ENCODE data around the gene TMEM18.

GRCh38 chr2:45157-46164 lies 844 bp downstream of the FAM110C start:
- PRO-cap: no peak

GRCh38 chr2:249474-250008 lies 14.3 kb downstream of the SH3YL1 start:
- PRO-cap: no peak

GRCh38 chr2:258630-259403 lies 5.0 kb downstream of the SH3YL1 start:
- PRO-cap: bidirectional peak, plus-strand start at chr2:258997, minus-strand start at chr2:259003

- PRO-cap: bidirectional peak, plus-strand start at chr2:676889, minus-strand start at chr2:676774; bidirectional peak, plus-strand start at chr2:677214, minus-strand start at chr2:677389
Observed at GRCh38 chr2:676600-677627, at the start of gene TMEM18. Gene TMEM18 (minus strand): TSS chr2:677406.

- PRO-cap: no peak
Observed at GRCh38 chr2:1140230-1140733, 189.6 kb downstream of the SNTG2 start.

DNA sequence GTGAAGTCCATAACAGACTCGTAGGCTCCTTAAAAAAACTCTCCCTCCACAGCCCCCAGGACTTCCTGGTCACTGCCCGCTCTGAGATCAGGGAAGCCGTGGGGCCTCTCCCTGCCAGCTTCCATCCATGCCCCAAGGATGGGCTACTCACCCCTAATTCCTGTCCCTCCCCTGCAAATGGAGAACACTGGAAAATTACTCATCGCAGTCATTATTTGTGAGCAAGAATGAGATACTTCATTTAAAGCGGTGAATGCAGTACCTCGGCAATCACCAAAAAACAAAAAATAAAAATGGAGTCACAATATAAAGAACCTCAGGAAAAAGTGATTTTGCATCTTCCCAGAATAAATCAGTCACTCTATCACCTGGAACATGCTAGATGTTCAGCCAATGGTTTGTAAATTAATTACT lies 2.6 kb downstream of the TPO start:
- PRO-cap: no peak

DNA sequence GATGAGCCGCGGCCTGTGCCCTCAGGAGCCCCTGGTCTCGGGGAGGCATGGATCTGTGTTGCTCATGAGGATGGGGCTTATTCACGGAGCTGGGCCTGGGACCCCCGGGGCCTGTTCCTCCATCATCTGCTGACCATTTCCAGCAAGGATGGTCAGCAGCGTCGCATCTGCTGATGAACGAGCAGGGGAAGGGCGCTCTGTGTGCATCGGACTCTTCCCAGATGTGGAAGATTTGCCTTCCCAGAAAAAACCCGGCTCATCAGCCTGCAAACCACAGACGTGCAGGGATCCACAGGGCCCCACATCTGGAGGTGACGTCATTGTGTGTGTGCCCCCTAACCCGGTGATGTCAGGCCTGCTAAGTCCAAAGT lies 144.0 kb downstream of the PXDN start:
- PRO-cap: no peak

- PRO-cap: no peak
Observed at GRCh38 chr2:1632216-1633028, 111.9 kb downstream of the PXDN start.

DNA sequence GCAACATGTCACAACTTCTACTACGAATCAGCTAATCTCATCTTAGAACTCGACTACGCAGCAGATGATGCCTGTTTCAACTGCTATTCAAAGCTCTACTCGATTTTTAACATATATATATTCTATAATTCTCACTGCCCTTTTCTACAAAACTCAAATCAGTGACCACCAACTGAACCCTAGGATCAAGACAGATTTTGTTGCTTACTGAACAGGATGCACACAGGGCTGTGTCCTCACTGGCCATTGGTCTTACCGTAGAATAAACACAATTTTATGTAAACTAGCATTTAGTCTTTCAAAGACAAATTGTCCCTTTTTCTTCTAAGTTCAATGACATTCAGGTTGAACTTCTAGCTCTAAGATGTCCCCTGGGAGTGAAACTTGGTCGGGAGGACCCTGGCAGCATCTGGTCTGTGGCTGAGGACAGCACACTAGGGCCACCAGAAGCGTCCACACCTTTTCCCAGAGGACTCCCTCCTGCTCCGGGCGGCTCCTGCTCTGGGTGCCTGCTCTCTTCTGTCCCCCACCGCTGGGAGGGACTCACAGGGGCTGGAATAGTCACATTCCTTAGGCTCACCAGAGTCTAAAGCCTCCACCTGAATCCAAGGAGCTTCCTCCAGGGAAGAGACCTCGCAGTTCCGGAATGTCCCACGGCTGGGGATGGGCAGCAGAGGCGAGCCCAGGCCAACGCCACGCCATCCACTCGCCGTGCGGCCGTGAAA lies 98.8 kb downstream of the PXDN start:
- PRO-cap: no peak

GRCh38 chr2:1742247-1742567 lies 2.1 kb downstream of the PXDN start:
- PRO-cap: unidirectional peak, plus-strand start at chr2:1742472

DNA sequence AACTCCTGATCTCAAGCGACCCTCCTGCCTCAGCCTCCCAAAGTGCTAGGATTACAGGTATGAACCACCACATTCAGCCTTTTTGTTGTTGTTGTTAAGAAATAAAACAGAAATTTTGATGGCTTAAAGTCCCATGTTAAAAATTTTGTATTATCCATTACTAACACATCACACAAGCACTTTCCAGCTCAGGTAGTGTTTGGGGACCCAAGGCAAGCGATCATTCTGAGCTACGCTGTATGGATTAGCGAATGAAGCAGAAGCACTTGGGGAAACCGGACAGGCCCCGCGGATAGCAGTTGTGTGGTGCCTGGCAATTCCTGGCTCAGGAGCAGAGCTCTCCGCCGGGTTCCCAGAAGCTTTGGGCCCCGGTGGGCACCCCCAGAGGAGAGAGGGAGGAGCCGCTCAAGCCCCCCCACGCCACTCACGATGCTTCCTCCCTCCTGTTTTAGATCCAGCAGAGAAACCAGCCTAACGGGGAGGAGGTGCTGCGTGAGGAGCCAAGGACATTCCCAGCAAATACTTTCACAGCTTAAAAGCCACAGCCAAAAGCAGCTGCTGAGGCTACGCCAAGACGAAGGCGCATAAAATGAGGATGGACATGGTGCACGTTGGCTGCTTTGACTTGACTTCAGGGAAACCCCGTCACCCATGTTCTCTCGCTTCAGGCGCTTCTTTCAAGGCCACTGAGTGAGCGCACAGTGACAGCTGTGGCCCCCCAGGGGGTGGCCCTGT lies 71.9 kb upstream of the PXDN start:
- PRO-cap: no peak

GRCh38 chr2:1911380-1911747 lies 167.0 kb upstream of the PXDN start:
- PRO-cap: no peak

DNA sequence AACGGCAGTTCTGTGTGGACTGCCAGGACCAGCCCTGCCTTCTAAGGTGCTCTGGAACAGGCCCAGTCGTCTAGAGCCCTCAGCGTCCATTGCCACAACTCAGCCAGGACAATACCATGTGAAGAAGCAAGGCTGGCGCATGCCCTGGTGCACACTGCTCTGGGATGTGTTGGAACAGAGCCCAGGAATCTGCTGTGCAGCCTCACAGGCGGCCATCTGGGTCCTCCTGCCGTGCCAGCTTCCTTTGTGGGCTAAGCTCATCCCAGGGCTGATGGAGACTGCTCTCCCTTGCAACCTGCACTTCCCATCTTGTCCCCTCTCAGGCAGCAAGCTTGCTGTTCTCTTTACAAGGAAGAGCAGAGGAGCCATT lies 246.4 kb upstream of the PXDN start:
- PRO-cap: no peak

- PRO-cap: no peak
Observed at GRCh38 chr2:2185412-2186573, 145.3 kb downstream of the MYT1L start.

DNA sequence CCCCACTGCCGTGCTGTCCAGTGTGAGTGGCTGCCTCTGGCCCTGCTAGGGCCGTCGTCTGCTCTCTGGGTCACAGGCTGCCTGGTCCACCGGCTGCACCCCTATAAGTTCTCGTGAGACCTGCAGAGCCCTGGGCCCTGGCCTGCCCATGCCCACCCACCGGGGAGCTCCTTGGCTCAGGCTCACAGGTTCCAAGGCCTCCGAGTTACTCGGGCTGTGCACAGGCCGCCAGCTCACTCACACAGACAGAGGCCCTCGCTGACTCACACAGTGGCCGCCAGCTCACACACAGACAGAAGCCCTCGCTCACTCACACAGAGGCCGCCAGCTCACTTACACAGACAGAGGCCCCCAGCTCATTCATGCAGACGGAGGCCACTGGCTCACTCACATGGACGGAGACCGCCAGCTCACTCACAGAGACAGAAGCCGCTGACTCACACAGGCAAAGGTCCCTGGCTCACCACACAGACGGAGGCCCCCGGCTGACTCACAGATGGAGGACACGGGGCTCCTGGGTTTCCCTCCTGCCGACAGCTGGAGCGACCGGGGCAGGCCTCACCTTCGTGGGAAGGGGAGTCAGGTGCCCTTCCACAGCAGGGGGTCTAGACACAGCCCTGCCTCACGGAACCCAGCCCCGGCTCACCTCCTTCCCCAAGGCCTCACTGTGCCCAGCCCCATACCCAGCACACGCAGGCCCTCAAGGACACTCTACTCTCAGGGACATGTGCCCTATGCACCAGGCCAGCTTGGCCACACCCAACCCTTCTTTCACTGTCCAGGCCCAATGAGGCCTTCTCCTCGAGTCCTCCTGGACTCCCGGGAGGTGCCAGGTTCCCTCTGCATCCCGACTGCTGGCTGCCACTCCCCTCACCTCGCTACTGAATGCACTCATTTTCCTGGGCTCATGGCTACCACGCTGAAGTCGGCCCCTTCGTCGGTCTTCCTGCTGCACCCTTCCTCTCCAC lies 334.3 kb upstream of the MYT1L start:
- PRO-cap: no peak

GRCh38 chr2:3044359-3044897 lies 333.2 kb downstream of the EIPR1 start:
- PRO-cap: no peak

- PRO-cap: unidirectional peak, plus-strand start at chr2:3302565; bidirectional peak, plus-strand start at chr2:3302772, minus-strand start at chr2:3302844; unidirectional peak, minus-strand start at chr2:3302871; bidirectional peak, plus-strand start at chr2:3303268, minus-strand start at chr2:3303108
Observed at GRCh38 chr2:3302463-3303373, 74.9 kb downstream of the EIPR1 start.

- PRO-cap: no peak
Observed at GRCh38 chr2:3324862-3325224, 52.8 kb downstream of the EIPR1 start.

- PRO-cap: no peak
Observed at GRCh38 chr2:3557282-3557481, 951 bp downstream of the RNASEH1 start.

DNA sequence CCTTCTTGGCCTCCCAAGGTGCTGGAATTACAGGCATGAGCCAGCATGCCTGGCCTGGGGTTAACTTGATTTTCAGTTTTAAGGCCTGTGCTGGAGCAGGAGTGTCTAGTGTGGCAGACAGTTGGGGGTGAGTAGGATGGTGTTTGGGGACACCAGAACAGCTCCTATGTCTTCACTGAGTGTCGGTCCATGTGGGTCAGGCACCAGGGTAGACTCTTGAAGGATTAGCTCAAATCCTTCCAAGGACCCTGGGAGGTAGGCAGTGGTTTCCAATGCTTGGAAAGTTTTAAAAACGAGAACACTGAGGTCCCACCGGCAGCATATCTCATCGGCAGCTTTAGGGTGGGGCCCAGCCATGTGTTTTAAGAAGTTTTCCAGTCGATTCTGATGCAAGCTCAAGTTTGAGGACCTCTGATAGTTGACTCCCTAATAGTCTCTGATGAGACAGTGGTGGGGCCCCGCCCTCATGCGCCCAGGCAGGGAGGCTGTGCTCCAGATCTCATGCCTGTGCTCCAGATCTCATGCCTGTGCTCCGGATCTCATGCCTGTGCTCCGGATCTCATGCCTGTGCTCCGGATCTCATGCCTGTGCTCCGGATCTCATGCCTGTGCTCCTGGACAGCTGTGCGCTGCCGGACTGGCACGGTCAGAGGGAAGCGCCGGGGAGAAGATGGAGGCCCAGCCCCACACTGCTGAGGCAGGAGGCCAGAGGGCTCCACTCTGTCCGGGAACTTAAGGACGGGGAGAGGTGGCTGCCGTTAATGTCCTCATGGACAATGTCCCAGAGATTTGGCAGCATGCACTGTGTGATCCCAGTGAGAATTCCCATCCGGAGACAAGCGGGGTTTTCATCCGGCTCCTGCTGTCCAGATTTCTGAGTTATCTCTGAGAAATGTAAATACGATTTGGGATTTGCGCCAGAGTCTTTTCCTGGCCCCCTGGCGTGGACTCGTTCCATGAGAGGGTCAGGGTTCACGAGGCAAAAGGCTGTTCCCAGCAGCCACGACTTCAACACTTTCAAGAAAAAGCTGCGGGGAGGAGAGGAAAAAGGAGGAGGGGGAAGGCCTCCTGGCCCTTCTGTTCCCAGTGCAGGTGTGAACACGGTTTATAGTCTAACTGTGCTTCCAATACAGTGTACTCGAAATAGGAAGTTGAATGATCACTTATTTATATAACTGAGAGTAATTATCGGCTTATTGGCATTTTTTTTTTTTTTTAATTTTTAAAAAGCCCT lies 9.5 kb upstream of the COLEC11 start:
- PRO-cap: no peak